LUHMES (cell line): Measurements from ENCODE around the gene DIP2A.

DNA sequence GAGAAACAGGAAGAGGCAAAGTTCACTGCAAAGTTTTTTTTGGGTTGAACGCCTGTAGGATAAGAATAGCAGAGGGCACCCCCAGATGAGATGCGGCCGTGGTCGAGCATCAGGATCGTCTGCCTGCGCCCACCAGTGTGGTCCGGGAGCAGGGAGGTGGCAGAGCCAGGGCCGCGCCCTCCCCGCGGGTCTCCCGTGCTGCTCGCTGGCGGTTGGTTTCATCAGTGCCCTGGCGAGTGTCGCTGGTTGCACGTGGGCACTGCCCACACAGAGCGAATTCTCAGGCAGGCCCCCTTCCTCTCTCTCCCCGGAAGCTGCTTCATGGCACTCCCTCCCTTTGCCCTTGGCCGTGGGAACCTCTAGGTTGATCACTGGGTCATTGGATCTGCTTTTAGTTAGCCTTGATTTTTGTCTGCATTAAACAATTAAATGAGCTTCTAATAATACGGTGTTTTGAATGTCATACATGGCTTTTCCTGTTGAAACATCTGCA lies 120.0 kb downstream of the PCBP3 start:
- PRO-cap, result no peak

DNA sequence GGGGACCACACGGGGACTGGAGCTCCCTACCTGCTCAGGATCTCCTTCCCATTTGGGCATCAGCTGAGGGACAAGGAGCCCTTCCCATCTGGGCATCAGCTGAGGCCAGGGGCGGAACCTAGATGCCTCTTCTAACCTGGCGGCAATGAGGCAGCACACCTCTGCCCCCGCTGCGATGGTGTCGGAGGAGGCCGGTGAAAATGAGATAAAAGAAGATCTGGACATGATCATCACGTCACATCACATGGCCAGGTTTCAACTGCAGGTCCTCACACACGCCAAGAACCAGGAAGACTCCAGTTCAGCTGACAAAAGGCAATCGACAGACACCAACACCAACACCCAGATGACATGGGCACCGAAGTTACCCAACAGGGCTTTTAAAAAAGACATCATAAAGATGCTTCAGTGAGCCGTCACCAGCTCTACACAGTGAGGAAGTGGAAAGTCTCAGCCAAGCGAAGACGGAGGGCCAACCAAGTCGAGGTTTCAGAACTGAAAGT lies 154.4 kb upstream of the COL6A1 start:
- PRO-cap, result no peak

DNA sequence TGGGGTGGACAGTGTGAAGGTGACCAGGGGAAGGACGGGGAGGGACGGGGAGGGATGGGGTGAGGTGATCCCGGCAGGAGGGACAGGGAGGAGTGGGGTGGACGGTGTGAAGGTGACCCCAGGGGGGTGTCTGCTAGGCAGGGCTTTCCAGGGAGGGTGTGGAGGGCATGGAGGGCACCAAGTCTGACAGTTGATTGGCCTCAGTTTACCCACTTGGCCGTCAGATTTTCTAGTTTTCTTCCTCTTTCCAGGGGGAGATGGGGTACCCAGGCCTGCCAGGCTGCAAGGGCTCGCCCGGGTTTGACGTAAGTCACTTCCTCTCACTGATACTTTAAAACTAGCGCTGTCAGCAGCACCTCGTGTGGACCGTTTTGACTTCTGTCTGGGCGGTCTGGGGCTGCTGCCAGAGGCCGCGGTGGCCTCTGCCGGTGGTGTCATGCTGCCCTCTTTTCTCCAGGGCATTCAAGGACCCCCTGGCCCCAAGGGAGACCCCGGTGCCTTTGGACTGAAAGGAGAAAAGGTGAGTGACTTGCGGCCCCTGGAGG lies 9.0 kb downstream of the COL6A1 start:
- PRO-cap, result no peak

DNA sequence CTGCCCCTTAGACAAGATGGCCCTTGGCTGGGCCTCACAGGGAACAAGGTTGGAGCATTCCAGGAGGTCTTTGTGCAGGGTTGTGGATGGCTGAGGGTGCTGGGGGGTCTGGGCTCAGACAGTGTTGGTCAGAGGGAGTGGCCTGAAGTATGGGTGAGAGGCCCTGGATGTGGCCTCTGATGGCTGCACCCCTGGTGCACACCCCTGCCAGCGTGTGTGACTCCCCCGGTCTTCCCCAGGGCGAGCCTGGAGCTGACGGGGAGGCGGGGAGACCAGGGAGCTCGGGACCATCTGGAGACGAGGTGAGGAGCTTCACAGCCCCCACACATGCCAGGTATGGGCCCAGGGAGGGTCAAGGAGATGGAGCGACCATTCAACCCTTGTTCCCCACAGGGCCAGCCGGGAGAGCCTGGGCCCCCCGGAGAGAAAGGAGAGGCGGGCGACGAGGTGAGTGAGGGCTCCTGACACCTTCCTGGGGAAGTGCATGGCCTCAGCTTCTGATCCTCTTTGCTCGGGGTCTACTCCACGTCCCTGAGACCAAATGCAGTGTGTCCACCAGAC lies 10.3 kb downstream of the COL6A1 start:
- PRO-cap, result no peak

DNA sequence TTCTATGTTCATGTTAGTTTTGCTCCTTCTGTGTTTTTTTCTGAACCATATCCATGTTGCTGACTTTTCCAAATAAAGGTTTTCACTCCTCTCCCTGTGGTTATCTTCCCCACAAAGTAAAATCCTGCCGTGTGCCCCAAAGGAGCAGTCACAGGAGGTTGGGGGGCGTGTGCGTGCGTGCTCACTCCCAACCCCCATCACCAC lies 23.3 kb downstream of the COL6A1 start:
- PRO-cap, result no peak

GRCh38 chr21:46025272-46025747 lies 43.7 kb downstream of the COL6A1 start:
- PRO-cap, result no peak

DNA sequence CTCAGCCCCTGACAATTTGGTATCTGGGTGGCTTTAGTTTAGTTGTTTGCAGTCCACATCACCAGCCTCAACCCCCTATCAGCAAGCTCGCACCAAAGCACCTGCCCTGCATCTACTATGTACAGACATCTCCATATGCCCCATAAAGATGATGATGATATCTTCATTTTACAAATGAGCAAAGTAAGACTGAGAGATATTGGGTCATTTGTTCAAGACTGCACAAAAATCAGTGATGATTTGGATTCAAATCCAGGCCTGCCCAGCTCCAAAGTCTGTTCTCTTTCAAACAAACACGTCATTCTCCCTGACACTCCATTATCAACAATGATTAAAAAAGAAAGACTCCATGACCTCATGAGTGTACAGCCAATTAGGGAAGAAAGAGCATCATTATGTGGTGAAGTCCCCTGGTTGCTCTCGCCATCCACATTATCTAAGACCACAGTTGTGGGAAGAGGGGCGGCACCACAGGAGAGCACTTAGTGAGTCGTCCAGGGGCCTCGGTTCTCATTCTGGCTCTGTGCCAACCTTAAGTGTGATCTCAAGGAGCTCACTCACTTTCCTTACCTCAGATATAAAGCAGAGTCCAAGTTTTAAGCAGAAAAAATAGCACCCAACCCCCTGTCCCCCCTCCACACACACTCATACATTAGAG lies 47.5 kb downstream of the COL6A1 start:
- PRO-cap, result no peak

DNA sequence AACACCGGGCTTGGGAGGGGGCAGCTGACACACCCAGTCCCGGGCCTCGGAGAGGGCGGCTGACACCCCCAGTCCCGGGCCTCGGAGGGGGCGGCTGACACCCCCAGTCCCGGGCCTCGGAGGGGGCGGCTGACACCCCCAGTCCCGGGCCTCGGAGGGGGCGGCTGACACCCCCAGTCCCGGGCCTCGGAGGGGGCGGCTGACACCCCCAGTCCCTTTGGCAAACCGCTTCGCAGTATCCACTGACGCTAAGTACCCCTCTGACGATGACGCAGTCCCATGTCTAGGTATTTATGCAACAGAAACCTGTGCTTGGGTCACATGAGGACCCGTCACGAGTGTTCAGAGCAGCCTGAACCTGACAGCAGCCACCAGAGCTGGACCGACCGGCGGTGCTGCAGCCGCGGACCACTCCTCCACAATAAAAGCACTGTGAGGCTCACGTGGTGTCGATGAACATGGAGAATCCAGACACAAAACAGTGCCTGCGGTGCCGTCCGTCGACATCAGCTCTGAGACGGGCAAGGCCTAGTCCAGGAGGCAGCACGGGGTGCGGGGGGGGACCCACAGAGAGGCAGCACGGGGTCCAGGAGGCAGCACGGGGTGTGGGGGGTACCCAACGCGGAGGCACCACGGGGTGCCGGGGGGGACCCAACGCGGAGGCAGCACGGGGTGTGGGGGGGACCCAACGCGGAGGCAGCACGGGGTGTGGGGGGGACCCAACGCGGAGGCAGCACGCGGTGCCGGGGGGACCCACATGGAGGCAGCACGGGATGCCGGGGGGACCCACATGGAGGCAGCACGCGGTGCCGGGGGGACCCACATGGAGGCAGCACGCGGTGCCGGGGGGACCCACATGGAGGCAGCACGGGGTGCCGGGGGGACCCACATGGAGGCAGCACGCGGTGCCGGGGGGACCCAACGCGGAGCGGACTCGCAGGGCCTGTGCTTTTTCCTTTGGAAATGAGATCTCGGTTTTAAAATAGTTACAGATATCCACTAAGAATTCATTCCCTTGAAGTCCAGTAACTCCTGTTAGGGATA lies 51.8 kb downstream of the COL6A1 start:
- PRO-cap, result no peak

DNA sequence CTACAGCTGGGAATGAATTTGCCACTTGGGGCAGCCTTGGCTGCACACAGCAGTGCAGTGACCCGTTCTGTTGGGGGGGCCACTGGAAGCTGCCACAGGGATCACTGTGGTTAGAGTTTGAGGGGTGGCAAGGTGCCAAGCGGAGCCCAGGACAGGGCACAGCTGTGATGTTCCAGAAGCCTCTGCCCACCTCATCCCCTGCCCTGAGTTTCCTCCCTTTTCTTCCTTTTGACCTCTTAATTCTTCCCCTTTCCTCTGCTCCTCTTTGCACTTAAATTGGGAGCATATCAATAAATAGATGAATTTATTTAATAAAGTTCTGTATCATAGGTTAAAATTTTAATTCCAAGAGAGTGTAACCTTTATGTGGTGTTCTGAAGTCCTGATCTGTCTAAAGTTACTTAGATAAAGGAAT lies 17.2 kb downstream of the COL6A2 start:
- PRO-cap, result no peak

DNA sequence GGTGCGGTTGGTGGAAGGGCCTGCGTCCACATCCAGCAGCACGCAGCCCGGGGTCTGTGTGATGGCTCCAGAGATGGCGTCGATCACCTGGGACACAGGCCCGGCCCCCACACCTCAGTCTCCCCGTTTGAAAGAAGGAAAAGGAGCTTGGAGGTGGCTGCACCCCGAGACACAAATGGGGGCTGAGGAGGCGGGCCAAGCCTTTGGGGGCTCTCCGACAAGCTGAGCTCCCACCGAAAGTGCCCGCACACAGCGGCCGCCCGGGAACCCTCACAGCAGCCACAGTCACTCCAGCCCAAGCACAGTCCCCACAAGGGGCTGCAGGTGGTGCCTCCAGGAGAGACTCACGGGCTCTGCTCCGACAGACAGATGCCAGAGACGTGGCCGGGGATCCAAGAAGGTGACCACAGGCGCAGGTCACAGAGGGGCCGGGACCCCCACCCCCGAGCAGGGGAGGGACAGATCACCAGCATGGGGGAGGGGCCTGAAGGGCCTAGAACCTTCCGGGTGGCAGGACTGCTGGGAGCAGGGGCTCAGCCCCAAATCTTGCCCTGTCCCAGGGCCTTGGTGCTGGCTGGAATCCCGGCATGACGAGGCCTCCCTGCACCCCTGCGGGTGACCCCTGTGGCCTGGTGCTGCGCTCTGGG lies 1.0 kb downstream of the FTCD start:
- PRO-cap, result no peak

DNA sequence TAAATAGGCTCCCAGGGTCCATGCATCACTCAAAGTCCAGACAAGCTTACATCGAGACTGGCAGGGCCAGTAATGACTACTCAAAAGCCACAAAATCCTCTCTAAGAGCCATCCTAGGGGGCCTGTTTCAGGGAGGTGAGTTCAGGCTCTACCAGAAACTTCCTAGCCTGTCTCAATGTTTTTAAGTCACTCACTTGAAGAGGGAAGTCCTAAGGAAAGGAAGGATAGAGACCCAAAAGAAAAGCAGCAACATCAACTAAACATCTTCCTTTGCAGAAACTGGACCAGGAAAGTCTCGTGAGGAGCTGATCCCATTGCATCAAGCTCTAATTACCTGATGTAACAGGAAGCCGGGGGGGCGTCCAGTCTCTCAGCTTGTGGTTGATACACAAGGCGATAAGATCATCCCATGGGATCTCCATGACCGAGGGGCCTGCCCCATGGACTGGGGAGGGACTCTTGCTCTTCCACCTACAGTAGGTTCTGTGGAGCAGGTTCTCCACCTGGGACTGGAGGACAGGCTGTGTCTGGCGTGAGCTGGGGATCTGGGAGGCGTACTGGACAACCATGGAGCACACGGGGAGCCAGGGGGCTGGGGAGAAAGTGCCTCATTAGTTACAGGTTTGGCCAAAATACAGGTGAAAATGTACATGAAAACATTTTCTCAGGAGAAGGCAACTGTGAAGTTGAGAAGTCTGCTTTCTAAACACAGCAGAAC lies 14.7 kb upstream of the LSS start:
- PRO-cap, result no peak

DNA sequence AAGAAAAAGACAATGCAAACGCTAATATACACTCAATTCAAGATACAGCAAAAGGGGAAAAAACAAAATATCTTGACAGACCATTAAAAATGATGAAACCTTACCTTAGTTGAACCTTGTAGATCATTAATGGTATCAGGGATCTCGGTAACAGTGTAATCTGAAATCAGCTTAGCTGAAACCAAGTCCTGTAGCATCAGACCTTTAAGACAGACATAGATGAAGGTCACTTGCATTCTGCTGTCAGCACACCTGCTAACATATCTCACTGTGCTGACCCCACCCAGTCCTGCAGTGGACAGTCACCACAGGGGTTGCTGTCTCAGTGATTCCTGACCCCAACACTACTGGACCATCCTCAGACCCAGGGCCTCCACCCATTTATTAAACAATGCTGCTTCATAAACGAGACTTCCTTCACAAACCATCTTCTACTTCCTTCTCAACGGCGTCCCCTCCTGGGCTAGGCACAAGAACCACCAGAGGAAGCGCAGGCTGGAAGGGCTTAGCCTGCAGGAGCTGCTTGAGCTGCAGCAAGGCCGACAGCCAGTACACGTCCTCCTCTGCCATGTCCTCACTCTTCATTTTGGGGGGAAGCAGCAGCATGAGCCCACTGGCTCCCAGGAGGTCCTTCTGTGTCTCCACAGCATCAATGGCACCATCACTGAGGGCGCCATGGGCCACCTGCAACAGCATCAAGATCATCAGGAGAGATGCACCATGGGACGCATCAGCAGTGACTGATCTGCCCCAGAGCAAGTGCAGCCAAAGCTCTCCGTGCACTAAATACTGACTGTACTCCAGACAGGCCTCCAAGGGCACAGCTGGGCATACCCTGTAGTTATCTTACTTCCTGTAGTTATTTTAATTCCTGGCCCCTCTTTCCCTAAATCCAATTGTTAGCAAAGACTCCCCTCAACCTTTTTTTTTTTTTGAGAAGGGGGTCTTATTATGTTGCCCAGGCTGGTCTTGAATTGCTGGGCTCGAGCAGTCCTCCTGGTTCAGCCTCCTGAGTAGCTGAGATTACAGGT lies 17.9 kb upstream of the LSS start:
- PRO-cap, result no peak

DNA sequence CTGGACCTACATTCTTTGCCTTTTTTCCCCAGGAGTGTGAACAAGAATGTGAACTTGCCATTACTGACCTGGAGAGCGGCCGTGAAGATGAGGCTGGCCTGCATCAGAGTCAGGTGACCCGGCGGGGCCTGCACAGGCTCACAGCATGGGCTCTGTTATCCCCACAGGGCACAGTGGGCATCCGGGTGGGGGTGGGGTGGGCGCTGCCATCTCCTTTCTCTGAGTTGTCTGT lies 22.1 kb downstream of the PCNT start:
- PRO-cap, result no peak

- PRO-cap, result no peak
These were observed 32.8 kb downstream of the PCNT start for GRCh38 chr21:46356666-46357289.

DNA sequence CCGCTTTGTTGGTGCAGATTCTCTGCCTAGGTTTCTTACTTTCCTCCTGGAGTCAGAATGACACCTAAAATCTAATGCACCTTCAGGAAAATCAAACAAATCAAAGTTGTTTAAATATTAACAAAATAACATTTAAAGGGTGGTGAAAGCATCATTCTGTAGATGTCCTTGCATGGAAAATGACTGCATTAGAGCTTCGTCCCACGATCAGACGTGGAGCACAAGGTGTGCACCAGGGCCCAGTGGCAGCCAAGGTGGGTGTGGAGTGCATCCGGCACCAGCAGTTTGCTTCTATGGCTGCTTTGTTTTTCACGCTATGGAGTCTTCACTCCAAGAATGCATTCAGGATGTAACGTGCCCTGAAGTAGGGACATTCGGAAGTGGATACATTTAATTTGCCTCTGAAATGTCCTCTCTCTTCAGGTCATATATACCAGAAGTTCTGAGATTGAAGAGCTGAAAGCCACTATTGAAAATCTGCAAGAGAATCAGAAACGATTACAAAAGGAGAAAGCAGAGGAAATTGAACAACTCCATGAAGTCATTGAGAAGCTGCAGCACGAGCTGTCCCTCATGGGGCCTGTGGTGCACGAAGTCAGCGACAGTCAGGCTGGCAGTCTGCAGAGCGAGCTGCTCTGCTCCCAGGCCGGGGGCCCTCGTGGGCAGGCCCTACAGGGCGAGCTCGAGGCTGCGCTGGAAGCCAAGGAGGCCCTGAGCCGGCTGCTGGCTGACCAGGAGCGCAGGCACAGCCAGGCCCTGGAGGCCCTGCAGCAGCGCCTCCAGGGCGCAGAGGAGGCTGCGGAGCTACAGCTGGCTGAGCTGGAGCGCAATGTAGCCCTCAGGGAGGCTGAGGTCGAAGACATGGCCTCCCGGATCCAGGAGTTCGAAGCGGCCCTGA lies 47.7 kb upstream of the DIP2A start:
- PRO-cap, result no peak

GRCh38 chr21:46424214-46424554 lies 34.5 kb upstream of the DIP2A start:
- PRO-cap, result no peak

GRCh38 chr21:46458768-46459259 lies at the start of gene DIP2A:
DIP2A (plus strand) TSS chr21:46458891.
- PRO-cap, result bidirectional peak, plus-strand start at chr21:46458895, minus-strand start at chr21:46458688

GRCh38 chr21:46480159-46481175 lies 21.8 kb downstream of the DIP2A start:
- PRO-cap, result no peak